Colic lymph node (tissue), 1 donor: Measurements from ENCODE around the genes CYP2C19 and CYP2C8.

- PRO-cap: no peak
These were observed 6.6 kb downstream of the FFAR4 start for GRCh38 chr10:93573103-93573392.

DNA sequence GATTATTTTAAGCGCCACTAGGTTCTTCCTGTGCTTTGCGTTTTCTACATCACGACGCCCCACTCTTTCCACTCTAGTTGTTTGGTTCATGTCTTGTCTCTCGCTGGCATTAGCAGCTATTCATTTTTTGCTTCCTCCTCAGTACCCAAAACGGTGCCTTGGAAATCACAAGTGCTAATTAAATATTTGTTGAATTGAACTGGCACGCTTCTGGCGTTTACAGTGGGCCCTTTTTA is 742 bp upstream of the FRA10AC1 start:
- PRO-cap: no peak

GRCh38 chr10:94088631-94089384 is 95.1 kb downstream of the PLCE1 start:
- PRO-cap: no peak

DNA sequence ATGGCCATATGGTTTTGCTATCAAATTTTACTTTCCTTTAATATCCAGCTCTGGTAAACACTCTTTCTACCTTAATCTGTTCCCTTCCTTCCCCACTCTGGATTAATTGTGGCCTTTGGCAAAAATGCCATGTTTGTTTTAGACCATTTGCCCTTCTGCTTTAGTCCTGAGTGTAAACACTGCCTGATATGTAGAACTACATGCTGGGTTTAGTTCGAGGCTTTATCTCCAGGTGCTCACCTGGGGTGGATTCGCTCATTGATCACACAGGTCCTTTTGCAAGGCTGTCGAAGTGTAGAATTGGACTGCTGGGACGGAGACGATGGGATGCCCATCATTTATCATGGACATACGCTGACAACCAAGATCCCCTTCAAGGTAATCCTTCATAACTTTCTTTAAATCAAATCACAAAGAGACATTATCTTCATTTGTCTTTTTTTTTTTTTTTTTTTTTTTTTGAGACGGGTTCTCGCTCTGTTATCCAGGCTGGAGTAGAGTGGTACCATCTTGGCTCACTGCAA is 94.0 kb downstream of the NOC3L start:
- PRO-cap: no peak

DNA sequence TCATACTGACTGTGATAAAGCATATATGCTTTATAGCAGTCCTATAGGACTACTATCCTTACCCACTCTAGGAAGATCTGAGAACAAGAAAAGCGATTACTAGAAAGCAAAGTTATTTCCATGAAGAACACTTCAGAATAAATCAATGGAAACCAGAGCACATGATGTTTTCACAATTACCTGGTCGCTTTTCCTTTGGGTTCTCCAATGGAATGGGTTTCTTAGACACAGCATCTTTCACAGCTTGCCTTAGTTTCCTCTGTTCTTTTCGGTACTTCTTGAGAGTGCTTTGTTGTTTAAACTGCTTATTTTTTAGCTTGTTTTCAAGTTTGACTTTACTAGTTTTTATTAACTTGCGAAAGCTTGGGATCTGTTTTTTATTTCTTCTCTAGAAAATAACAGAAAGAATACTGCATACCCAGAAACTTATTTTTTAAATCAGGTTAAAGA is 1.2 kb downstream of the NOC3L start:
- PRO-cap: no peak

GRCh38 chr10:94762312-94762974 is at the start of gene CYP2C19:
CYP2C19 (plus strand) TSS chr10:94762681.
- PRO-cap: no peak

DNA sequence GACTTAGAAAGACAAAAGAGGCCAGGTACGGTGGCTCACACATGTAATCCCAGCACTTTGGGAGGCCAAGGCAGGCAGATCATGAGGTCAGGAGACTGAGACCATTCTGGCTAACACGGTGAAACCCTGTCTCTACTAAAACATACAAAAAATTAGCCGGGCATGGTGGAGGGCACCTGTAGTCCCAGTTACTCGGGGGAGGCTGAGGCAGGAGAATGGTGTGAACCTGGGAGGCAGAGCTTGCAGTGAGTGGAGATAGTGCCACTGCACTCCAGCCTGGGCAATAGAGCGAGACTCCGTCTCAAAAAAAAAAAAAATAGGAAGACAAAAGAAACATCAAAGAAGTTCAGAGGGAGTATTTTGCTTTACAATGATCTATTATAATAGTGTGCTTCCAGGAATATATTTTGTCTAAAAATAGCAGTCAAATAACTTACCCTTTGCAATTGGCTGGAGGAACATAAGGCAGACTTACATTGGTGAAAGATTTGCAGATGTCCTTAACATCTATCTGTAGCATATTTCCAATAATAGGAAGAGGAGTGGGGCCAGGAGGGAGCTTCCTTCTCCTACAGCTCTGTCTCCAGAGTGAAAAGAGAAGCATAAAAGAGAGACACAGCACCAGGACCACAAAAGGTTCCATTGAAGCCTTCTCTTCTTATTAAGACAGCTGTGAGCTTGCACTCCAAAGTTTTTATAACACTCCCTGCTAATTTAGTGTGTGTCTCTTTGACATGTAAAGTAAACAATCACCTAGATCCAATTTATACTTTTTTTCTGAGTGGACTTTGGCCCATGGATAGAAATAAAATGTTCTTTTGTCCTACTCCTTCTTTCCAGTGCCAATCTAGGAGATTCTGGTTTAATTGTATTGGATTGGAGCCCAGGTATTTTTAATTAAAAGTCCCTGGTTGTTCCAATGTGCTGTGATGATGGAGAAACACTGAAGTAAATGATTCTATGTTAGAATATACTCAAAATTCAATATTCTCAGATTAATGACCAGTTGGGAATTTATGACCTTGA is at the start of gene CYP2C8:
Gene CYP2C8 (minus strand): TSS at position 738 of the 1,026 bp plus-strand sequence.
- PRO-cap: no peak

GRCh38 chr10:95246727-95247695 is 43.8 kb downstream of the PDLIM1 start:
- PRO-cap: no peak

GRCh38 chr10:95308450-95309188 is 17.8 kb upstream of the PDLIM1 start:
- PRO-cap: no peak

GRCh38 chr10:95329543-95330318 is 38.9 kb upstream of the PDLIM1 start:
- PRO-cap: no peak

- PRO-cap: no peak
These were observed 52.8 kb upstream of the PDLIM1 start for GRCh38 chr10:95343580-95343945.

- PRO-cap: no peak
These were observed 128.0 kb downstream of the SORBS1 start for GRCh38 chr10:95432910-95433898.

DNA sequence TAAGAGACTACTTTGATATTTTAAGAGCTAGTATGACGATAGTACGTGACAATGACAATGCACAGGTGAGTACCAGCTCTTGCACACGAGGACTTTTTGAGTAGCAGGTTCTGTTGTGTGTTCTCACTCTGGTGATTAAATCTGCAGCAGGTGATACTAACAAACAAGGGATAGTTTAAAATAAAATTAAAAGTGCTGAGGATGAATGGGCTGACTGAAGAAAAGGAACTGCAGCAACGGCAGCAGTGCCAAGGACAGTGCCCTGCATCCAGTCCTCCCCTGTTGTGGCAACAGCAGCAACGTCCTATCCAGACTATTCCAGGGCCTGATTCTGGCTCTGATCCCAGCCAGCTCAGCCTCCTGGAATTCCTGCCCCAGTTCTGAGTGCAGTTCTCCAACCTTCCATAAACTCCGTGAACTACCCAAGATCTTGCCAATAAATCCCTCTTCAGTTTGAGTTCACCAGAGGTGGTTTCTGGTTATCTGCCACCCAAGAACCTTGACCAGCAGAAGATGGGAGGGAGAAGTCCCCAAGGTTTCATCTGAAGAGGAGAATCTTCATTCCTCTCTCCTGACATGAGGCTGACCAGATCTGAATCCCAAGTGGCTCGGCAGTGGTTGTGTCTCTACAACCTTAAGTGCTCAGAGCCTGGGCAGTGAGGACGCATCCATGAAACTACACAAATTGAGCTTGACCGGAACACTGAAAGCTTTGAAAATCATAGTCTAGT is 115.9 kb downstream of the SORBS1 start:
- PRO-cap: no peak

- PRO-cap: no peak
These were observed 38.9 kb downstream of the SORBS1 start for GRCh38 chr10:95522140-95522733.

- PRO-cap: no peak
These were observed 21.5 kb downstream of the SORBS1 start for GRCh38 chr10:95539602-95540170.

DNA sequence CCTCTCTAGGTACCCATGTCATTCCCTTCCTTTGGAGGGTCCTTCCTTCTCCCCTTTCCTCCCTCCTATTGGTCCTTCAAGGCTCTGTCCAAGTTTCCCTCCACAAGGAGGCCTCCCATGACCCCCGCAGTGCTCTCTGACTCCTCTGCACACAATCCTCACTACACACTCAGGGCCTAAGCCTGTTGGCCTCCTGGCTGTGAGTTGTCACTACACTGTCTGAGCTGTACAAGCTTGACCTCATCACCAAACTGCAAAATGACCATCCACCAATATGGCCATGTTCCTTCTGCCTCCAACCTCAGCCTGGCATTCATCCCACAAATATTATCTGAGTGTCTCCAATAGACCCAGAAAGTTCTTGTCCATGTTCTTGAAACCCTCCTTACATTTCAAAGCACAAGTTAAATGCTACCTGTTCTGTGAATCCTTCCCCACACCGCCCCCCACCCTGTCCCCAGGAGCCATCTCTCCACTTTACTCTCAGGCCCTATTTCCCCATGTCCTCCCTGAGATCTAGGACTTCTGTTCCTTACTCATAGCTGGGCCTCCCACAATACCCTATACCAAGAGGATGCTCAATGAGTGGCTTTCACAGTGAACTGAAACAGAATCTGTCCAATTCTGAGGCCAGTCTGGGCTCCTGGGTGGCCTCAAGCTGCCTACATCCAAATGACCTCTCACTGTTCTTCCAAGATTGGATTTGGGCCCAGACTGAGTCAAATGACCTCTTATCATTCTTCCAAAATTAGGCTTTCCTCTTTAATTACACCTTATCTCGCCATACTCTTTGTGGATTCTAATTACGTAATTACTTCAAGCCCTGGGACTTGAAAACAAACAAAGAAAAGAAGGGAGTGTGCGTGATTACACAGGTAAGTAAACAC is 19.2 kb downstream of the SORBS1 start:
- PRO-cap: no peak

GRCh38 chr10:95559976-95561132 is 817 bp downstream of the SORBS1 start:
- PRO-cap: unidirectional peak, plus-strand start at chr10:95560647; unidirectional peak, minus-strand start at chr10:95560842

DNA sequence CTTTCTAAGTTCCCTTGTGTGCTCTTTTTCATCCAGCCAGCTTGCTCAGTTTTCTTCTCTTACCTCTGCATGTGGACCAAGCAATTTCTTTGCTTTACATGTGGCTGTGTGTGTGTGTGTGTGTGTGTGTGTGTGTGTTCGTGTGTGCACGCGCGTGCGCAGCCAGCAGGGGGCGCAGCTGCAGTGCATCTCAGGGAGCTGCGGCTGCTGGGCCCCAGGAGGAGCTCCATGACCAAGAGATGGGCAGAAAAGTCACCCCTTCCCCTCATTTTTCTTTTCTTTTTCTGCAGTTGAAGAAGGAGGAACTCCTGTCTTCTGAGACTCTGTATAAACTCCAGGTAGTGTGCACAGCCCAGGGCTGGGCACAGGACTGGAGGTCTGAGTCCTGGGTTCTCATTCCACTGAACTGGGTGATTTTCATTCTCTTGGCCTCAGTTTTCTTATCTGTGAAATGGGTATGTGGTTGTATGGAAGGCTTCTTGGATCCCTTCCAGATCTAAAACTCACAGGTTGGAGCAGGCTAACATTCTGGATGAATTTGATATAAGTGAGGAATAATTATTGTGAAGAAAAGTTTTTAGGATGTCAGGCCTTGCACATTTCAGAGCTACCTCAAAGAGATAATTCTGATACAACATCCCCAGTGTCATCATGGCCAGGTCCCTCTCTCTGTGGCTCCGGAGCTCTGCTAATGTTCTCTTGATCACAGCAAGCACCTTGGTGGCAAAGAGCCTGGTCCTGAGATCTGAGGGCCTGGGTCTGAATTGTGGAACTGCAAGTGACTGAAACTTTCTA is 41.6 kb downstream of the BLNK start:
- PRO-cap: no peak

DNA sequence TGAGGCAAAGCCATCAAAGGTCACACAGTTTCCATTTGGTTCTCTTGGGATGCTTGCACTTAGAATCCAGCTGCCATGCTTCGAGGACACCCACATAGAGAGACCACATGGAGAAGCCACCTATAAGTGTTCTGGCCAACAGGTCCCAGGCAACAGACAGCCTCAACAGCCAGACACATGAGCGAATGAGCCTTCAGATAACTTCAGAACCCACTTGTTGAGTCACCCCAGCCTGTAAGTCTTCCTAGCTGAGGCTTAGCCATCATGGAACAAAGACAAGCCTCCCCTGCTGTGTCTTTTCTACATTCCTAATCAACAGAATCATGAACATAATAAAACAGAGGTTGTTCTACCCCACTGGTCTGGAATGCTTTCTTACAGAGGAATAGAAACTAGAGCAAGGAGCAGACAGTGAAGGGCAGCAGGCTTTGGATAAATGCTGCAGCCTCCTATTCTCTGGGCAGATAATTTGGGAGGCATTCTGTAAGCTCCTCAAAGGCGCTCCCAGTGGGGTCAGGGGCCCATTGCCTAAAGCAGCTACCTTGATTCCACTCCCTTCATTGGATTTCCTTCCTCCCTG is 4.7 kb downstream of the TLL2 start:
- PRO-cap: no peak

- PRO-cap: no peak
These were observed 1.1 kb downstream of the TLL2 start for GRCh38 chr10:96512545-96513080.